Foreskin fibroblast (primary cell): Measurements from ENCODE around the genes IVNS1ABP and CDC73.

GRCh38 chr1:185316479-185317375 is at the start of gene IVNS1ABP:
IVNS1ABP (minus strand) TSS chr1:185317243.
- RRBS = no CpG with 5 or more reads among the region's 103 CpGs

DNA sequence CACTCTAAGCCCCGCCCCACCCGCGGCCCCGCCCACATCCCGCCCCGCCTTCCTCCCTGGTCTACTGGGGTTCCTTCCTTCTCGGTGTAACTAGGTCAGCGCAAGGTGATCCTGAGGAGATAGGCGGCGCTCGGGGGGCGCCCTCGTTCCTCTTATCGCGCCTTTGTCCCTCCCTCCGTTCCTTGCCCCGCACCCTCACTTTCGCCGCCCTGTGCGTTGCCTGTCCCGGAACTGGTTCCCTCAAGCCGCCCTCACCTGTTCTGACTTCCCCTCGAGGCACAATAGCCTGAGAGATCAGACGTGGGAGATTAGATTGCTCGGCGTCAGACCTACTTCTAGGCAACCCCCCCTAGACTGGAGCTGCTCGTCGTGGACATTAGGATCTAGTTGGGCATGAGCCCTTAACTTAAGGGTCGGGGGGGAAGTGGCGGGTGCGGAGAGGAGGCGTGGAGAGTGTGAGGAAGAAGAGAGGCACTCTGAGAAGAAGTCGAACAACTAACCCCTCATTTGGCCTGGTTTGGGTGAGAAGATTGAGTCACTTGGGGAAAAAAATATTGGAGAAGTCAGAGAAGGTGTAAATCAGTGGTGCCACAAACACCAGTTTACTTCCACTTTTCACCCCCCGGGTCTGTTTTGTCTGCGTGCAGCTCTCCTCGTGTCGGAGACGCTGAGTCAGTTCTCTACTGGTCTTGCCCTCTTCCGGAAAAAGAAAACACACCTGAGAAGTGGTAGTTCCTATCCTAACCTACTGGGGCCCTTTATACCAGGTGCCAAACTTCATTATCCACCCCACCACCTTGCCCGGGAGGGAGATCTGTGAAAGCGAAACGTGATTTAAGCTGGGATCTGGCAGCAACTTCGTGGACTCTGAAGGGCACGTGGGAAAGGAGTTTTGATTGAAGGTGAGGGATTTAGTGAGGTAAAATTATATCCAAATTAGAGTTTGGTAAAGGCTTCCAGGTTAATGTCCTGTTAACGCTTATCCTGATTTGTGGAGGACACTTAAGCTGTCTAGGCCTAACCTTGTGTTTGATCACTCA is 653 bp upstream of the IVNS1ABP start:
- RRBS = 11% methylated on average over 5 of the region's 45 CpGs

GRCh38 chr1:185412500-185413232 is 95.6 kb upstream of the IVNS1ABP start:
- RRBS = no CpG with 5 or more reads among the region's 7 CpGs

- RRBS = no CpG with 5 or more reads among the region's 2 CpGs
Measured at GRCh38 chr1:185427358-185427758, 110.3 kb upstream of the IVNS1ABP start.

- RRBS = no CpG with 5 or more reads among the region's 7 CpGs
Measured at GRCh38 chr1:185733702-185734054, 513 bp upstream of the HMCN1 start.

- RRBS = no CpG with 5 or more reads among the region's 6 CpGs
Measured at GRCh38 chr1:185735349-185735966, 1.3 kb downstream of the HMCN1 start.

- RRBS = no CpG with 5 or more reads among the region's 6 CpGs
Measured at GRCh38 chr1:186344164-186344864, 30.7 kb downstream of the TPR start.

DNA sequence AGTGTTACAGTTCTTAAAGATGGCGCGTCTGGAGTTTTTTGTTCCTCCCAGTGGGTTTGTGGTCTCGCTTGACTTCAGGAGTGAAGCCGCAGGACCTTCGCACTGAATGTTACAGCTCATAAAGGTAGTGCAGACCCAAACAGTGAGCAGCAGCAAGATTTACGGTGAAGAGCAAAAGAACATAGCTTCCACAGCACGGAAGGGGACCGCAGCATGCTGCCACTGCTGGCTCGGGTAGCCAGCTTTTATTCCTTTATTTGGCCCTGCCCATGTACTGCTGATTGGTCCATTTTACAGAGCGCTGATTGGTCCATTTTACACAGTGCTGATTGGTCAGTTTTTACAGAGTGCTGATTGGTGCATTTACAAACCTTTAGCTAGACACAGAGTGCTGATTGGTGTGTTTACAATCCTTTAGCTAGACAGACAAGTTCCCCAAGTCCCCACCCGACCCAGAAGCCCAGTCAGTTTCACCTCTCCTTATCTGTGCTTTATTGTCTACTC is 177.8 kb downstream of the PLA2G4A start:
- RRBS = no CpG with 5 or more reads among the region's 11 CpGs

DNA sequence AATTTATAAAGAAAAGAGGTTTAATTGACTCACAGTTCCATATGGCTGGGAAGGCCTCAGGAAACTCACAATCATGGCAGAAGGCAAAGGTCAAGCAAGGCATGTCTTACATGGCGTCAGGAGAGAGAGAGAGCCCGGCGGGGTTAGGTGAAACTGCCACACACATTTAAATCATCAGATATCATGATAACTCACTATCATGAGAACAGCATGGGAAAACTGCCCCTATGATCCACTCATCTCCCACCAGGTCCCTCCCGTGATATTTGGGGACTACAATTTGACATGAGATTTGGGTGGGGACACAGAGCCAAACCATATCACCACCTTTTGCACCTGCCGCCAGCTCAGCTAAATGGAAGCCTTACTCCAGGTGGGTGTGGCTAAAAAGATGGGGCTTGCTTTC is 1549.2 kb downstream of the PLA2G4A start:
- RRBS = no CpG with 5 or more reads among the region's 5 CpGs

DNA sequence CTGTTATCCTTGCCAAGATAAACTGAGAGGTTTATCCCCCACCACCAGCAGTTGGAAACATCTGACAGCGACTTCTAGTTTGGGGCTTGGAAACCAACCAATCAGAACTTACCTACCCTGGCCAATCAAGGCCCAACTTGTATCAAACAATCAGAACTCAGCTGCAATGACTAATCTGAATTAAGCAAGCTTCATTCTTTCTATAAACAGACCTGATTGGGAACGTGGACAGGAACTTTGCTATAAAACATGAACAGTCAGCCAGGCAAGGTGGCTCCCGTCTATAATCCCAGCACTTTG is 34.0 kb downstream of the BRINP3 start:
- RRBS = no CpG with 5 or more reads among the region's 3 CpGs

GRCh38 chr1:192579090-192579735 is 3.6 kb downstream of the RGS1 start:
- RRBS = no CpG with 5 or more reads among the region's 6 CpGs

DNA sequence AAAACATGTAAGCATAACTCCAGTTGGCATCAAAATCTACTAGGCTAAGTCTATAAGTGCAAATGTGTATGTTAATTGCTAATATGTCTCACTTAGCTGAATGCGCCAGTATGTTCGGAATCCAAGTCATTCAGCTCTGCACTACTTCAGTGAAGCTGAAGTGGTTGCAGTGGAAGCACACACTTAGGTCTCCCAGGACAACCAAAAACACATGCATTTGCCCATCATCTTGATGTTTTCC is 41.1 kb upstream of the RGS2 start:
- RRBS = no CpG with 5 or more reads among the region's 2 CpGs

DNA sequence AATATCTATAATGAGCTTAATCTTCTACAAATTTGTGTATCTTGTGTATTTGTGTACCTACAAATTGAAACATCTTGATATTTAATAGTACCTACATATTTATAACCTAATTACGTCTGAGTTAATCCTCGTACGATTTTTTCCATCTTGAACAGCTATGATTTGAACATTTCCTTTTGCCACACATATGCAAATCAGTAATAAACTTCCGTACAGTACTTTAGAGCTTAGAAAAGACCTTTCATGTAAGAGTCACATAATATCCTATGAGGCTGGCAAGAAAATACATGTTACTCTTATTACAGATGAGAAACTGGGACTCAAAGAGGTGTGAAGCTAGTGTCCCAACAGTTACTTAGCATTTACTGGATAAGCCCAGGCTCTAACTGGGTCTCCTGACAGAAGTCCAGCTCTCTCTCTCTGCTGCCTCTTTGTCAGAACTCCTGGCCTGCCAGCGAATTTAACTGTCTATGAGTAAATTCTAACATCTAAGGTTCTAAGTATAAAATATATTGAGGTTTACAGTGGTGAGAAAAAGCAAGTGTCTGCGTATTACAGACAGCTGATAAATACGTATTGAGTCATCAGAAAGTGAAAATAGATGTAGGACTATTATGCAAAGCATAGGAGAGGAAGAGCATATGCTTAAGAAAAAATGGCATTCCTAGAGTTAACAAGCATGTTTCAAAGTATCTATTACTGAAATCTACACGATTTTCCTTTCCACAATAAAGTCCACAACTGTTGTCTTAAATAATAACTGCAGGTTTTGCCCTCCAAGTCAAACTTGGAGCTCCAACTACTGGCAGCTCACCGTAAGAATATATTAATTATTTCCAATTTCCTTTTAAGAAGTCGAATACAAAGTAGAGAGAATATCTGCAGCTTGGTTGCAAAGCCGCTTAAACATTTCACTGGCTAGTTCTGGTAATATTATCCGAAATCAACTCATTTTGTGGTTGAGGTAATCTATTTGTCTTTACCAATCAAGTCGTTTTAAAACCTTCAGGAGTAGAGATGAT is 1.6 kb upstream of the RGS2 start:
- RRBS = no CpG with 5 or more reads among the region's 13 CpGs

DNA sequence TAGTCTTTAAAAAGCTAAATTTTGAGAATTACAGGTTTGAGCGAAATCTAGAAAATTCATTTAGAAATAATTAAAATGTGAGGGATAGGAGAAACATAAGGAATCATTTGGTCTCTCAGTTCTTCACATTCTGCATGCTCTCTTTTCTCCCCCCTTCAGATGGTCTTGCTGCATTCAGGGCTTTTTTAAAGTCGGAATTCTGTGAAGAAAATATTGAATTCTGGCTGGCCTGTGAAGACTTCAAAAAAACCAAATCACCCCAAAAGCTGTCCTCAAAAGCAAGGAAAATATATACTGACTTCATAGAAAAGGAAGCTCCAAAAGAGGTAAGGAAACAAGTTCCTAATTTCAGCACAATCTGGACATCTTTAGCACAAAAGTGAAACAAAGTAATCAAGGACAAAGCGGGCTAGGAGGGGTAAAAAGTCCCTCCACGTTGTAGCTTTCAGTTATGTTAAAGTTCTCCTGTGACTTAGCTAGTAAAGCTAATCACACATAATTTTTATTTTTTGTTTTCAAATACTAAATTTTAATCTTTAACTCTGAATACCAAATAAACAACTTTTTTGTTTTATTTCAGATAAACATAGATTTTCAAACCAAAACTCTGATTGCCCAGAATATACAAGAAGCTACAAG is 2.1 kb downstream of the RGS2 start:
- RRBS = no CpG with 5 or more reads among the region's 4 CpGs

- RRBS = no CpG with 5 or more reads among the region's 7 CpGs
Measured at GRCh38 chr1:192904388-192905003, 95.7 kb downstream of the RGS2 start.

DNA sequence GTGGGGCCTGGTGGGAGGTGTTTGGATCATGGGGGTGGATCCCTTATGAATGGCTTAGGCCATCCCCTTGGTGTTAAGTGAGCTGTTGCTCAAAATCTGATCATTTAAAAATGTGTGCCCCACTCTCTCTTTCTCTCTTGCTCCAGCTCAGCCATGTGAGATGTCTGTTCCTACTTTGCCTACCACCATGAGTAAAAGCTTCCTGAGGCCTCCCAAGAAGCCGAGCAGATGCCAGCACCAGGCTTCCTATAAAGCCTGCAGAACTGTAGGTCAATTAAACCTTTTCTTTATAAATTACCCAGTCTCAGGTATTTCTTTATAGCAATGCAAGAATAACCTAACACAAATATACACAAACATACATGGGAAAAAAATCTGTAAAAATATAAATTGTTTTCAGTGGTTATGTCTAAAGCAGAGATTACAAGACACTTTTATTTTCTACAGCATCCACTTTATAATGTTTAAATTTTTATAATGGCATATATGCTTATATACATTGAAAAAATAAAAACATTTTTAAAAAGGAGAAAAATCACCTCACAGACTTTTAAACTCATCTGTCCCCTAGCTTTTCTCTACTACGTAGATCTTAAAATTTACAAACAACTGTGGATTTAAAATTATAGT is 13.7 kb downstream of the UCHL5 start:
- RRBS = no CpG with 5 or more reads among the region's 2 CpGs

GRCh38 chr1:193105890-193106363 is 713 bp upstream of the GLRX2 start:
- RRBS = no CpG with 5 or more reads among the region's 3 CpGs

- RRBS = no CpG with 5 or more reads among the region's 53 CpGs
Measured at GRCh38 chr1:193121922-193122735, at the start of gene CDC73. CDC73 (plus strand) TSS chr1:193122031.

DNA sequence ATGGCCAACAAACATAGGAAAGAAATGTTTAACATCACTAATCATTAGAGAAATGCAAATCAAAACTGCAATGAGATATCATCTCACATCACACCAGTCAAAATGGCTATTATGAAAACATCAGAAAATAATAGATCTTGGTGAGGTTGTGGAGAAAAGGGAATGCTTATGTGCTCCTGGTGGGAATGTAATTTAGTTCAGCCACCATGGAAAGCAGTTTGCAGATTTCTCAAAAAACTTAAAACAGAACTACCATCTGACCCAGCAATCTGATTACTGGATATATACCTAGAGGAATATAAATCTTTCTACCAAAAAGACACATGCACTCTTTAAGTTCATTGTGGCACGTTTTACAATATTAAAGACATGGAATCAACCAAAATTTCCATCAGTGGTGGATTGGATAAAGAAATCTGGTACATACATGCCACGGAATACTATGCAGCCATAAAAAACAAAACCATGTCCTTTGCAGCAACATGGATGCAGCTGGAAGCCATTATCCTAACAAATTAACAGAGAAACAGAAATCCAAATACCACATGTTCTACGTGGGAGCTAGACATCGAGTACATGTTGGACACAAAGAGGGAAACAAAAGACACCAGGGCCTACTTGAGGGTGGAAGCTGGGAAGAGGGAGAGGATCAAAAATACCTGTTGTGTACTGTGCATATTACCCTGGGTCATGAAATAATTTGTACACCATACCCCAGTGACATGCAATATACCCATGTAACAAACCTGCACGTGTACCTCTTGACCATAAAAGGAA is 32.9 kb upstream of the B3GALT2 start:
- RRBS = no CpG with 5 or more reads among the region's 5 CpGs